Bronchus fibroblast of lung (primary cell): Measurements from ENCODE around the genes PVALB and KCTD17.

DNA sequence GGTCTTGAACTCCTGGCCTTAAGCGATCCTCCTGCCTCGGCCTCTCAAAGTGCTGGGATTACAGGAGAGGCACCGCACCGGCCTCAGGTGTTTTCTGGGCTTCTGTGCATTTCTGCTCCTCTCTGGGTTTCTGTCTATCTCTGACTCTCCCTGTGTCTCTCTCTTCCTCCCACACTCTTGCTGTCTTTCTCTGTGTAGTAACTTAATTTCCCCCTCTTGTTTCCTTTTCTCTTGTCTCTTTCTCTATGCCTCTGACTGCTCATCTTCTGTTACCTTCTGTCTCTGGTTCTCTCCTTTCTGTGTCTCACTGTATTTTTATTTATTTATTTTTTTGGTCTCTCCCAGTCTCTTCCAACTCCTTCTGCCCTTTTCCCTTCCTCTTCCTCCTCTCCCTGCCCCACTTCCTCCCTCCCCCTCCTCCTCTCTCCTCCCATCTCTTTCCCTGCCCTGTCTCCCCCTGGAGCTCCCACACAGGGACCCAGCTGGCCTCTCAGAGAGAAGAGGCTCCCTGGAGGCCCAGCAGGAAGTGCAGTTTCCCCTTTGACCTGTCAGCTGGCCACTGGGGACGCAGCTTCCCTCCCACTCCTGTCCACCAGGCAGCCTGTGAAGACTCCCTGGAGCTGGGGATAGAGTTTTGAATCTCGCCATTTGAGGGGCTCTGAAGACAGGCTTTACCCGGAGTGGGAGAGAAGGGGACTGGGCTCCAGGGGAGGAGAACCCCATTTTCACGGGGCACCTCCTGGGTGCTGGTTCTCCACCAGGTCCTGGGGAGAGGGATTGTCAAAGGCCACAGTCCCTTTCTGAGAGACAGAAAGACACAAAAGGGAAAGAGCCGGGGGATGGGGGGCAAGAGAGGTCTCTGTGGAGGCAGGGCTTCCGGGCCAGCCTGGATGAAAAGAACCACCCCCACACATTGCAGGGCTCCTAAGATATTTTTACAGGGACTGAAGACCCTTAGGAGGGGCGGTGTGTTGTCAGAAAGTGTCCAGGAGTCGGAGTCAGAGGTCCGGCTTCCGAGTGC is 38.4 kb upstream of the MYH9 start:
- RAMPAGE, long total RNA: no peak

- RAMPAGE, long total RNA: no peak
Observed at GRCh38 chr22:36433154-36434064, 45.6 kb upstream of the MYH9 start.

- RAMPAGE, long total RNA: no peak
Observed at GRCh38 chr22:36527927-36528763, 821 bp downstream of the EIF3D start.

DNA sequence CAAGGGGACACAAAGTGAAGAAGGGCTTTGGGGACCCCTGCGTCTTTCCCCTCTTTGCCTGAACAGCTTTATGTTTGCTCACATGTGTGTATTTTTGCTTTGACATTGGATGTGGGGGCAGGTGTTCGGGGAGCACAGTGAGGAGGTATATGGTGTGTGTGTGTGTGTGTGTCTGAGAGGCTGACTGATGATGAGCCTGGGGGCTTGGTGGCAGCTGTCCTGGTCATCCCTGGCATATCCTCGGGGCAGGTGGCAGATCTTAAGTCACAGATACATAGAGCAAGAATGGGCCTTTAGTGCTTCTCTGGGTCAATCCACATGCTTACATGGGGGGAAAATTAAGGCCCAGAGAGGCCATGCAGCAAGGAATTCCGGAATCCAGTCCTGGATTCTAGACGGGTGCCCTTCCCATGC is 33.1 kb upstream of the EIF3D start:
- RAMPAGE, long total RNA: no peak

DNA sequence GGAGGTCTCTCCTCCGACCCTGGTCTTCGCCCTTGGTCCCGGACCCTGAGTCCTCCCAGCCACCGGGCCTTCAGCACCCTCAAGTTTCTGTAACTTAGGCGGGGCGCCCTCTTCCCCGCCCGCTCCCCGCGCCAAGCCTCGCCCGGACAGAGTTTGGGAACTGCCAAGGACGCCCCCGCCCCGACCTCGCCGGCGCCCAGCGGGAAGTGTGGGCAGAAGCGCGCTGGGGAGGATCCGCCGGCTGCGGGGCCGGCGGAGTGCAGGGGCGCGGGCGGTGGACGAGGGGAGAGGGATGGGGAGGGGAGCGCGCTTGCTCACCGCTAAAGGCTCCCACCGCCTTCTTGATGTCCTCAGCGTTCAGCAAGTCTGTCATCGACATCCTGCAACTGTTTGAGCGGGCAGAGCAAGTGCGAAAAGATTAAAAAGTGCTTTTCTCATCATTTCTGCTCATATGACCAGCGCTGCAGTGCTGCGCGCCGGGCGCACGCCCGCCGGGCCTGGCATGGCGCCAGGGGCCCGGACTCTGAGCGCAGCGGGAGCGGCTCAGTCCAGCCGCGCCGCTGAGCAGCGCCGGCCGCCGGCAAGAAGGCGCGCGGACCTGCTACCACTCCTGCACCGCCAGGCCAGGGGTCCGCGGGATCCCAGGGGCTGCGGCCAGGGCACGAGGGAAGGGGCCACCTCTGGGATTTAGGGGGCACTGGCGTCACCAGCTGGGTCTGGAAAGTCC is at the start of gene PVALB:
Gene PVALB (minus strand): TSS at position 409 of the 727 bp plus-strand sequence.
- RAMPAGE, long total RNA: no peak

DNA sequence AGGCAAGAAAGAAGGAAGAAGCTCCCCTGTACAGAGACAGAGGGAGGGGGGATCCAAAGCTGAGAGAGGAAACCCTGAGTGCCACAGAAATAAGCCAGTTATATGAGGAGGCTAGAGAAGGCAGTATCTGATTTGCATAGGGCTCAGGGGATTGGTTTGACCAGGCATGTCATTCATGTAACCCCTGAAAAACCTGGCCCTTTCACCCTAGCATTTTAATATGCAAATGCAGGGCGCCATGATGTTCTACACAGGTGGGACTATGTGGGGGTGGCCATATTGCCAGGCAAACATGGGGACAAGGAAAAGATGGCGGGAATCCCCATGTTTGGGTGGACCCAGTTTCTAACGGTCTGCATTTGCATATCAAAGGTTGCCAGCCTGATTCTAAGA is 27.2 kb downstream of the CSF2RB start:
- RAMPAGE, long total RNA: no peak

- RAMPAGE, long total RNA: no peak
Observed at GRCh38 chr22:37018470-37019195, 614 bp downstream of the TST start.

DNA sequence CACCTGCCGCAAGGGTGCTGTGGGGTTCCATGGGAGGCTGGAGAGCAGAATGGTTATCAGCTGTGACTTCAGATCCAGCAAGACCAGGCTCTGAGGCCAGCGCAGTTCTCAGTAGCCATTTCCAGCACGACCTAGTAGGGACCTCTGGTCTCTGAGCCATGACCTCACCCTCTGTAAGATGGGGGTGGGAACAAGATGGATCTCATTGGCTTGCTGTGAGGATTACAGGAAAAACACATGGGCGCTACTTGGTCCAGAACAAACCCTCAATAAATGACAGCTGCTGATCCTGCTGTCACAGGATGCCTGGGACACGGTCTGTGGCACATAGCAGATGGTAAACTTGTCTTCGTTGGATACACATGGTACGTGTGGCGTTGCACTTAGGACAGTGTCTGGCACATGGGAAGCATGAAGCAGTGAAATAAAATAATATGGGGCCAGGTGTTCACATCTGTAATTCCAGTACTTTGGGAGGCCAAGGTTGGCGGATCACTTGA is 4.6 kb upstream of the KCTD17 start:
- RAMPAGE, long total RNA: no peak

- RAMPAGE, long total RNA: no peak
Observed at GRCh38 chr22:37051097-37052357, at the start of gene KCTD17. Gene KCTD17, plus strand, starts transcription at chr22:37051742.

DNA sequence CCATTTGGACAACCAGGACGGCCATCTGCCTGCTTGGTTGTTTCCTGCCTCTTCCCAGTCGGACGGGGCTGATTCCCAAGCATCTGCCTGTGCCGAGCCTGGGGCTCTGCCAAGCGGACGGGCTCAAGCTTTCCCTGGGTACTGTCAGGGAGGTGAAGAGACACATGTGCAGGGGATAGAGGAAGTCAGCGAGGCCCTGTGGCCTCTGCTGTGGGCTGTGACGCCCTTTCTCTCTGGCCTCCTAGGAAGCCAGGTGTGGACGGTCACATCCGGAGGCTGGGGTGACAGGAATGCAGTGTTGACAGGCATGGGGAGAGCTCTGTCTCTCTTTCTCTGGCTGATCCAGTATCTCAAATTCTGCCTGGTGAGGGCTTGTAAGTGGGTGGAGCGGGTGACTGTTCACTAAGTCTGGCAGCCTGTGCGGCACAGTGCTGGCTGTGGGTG is 1.8 kb downstream of the KCTD17 start:
- RAMPAGE, long total RNA: no peak

DNA sequence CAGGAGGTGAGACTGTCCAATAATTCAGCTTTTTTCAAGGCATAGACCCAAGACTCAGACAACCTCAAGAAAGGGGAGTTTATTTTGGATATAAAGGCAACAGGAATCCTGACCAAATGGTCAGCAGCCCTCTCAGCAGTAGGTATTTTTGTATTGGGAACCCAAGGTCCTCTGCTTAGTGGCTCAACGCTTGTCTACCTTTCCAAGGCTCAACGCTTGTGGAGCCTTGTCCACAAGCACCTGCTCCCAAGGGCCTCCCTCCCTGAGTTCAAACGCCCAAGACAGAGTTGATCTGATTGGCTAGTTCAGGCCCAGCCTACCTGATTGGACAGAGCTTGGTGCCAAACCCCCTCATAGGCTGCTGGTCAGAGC is 16.7 kb upstream of the TMPRSS6 start:
- RAMPAGE, long total RNA: no peak

- RAMPAGE, long total RNA: no peak
Observed at GRCh38 chr22:37187062-37187413, 1.0 kb downstream of the C1QTNF6 start.

- RAMPAGE, long total RNA: no peak
Observed at GRCh38 chr22:37245374-37245829, 1.3 kb upstream of the RAC2 start.

- RAMPAGE, long total RNA: no peak
Observed at GRCh38 chr22:37303728-37304488, 21.6 kb downstream of the CYTH4 start.

DNA sequence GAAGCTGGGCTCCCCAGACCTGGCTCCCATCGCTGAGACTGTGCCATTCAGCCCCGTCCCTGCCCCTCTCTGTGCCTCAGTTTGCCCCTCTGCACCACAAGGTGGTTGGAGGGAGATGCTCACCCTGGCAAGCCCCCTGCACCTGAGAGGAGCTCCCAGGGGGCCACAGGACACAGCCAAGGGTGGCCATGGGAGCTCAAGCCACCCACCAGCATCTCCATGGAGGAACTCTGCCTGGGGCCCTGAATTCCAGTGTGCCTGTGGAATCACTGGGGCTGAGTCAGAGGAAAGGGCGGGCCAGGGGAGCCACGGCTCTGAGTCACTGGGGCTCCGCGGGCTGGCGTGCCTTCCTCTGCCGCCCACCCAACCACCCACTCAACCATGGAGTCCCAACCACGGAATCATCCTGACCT is 6.1 kb upstream of the CARD10 start:
- RAMPAGE, long total RNA: no peak

DNA sequence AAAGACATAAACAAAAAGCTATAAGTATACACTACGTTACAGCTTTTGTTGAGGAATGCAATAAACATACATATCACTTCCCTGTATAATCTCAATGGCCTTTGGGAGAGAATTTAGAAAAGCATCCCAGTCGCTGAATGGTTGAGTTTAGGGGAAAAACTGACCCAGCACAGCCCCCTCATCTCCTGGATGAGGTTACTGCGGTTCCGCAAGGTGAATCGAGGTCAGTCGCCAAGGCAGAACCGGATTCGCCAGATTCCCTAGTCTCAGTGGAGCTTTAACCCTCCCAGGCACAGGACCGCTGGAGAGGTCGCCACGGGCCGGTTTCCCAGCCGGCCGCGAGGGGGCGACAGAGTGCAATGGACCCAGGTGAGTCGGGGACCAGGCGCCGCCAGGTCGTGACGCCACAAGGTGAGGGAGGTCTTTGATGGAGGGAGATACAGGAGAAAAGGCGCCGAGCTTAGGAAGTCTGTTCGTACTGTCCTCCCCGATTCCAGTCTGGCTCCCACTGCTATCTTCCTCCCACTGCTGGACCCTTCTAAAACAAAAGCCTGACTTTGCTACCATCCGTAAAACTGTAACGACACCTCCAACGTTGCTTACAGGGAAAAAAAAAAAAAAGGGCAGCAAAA is 1.6 kb upstream of the GGA1 start:
- RAMPAGE, long total RNA: no peak

- RAMPAGE, long total RNA: no peak
Observed at GRCh38 chr22:37609121-37609289, 371 bp downstream of the GGA1 start.

DNA sequence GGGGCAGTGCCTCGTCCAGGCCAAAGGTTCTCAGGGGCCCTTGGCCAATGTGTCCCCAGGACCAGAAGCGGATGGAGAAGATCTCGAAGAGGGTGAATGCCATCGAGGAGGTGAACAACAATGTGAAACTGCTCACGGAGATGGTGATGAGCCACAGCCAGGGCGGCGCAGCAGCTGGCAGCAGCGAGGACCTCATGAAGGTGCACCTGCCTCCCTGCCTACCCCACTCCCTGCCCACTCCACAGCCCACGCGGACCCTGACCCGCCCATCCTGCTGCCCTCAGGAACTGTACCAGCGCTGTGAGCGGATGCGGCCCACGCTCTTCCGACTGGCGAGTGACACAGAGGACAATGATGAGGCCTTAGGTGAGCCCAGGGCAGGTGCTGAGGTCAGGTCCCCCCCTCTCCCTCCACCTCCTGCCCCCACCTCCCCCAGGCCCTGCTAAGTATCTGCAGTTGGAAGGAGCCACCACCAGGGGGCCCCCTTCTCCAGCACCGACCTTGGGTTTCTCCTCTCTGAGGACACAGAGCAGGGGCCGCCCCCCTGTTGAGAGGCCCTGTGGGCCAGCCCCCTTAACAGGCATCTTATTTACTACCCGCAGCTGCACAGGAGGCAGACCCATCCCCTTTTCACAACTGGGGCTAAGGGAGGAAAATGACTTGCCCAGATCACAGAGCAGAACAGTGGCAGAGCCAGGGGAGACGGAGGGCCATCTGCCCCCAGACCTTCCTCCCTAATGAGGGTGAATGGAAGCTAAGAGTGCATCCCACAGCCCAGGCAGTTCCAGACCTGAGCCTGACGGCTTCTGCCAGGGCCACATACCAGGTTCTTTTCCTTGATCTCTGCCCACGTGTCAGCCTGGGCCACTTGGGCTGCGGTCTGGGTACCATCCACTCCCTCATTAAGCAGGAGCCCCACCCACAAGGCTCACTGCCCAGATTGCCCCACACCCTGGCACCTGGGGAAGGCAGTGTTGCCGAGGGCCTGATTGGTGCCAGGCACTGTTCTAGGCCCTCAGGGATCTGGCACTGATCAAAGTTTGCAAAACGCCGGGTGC is 15.0 kb downstream of the GGA1 start:
- RAMPAGE, long total RNA: no peak

- RAMPAGE, long total RNA: no peak
Observed at GRCh38 chr22:37625781-37626822, 13.4 kb upstream of the SH3BP1 start.

DNA sequence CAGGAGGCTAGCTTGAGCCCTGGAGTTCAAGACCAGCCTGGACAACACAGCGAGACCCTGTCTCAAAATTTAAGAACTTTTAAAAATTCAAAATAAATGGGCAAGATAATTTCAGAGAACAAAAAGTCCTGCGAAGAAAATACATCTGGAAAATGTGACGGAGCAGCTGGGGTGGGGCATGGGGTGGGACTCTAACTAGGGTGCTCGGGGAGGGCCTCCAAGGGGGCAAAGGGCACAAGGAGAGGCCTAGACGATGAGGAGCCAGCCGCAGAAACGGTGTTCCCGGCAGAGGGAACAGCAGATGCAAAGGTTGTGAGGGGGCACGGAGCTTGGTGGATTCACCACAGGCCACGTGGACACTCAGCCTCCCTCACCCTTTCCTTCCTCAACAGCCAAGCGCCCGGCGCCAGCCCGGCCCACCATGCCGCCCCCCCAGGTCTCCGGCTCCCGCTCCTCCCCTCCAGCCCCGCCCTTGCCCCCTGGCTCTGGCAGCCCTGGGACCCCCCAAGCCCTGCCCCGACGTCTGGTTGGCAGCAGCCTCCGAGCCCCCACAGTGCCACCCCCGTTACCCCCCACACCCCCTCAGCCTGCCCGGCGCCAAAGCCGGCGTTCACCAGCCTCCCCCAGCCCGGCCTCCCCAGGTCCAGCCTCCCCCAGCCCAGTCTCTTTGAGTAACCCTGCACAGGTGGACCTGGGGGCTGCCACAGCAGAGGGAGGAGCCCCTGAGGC is 3.5 kb upstream of the PDXP start:
- RAMPAGE, long total RNA: no peak